Fallopian tube (tissue), 1 donor: ENCODE results near the genes OTUD6A and TEX11.

GRCh38 chrX:65735069-65735613, 67.7 kb downstream of the MSN start:
- PRO-cap = no peak

DNA sequence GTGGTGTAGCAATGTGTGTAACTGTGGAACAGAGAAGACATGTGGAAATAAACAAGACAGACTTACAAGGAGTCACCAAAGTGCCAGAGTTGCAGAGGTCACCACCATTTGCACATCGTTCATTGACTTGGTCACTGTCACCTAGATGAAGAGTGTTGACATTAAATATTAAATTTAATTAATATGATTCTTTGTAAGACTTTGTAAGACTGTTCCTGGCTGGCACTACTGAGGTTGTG, 12.2 kb upstream of the VSIG4 start:
- PRO-cap = no peak

DNA sequence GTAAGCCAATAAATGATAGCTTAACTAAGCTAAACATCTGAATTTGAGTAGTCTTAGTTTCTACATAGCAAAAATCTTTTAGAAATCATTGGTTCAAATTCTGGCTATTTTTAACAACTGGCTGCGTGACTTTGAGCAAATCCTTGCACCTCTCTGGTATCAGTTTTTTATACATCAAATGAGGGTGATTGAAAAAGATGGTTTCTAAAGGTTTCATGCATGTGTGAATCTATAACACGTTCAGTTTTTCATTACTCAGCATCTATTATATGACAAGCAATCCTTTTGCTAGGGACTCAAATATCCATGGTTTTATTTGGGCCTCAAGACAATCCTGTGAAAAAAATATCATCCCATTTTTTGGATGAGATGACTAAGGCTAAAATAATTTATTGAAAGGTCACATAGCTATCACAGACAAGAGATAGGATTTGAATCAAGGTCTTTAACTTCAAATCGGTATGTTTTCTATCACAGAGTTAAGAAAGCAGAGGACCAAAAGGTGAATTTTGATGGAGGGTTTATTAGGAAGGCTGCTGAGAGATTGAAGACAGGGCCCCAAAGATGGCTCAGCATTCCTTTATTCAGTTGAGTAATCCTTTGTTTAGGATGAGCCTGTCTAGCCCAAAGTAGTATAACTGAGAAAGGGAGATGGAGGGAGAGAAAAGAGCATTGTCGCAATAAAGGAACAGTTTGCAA, 976 bp downstream of the HEPH start:
- PRO-cap = no peak

GRCh38 chrX:66258603-66259031, 94.6 kb downstream of the HEPH start:
- PRO-cap = no peak

GRCh38 chrX:66728818-66729394, 90.0 kb upstream of the EDA2R start:
- PRO-cap = no peak

DNA sequence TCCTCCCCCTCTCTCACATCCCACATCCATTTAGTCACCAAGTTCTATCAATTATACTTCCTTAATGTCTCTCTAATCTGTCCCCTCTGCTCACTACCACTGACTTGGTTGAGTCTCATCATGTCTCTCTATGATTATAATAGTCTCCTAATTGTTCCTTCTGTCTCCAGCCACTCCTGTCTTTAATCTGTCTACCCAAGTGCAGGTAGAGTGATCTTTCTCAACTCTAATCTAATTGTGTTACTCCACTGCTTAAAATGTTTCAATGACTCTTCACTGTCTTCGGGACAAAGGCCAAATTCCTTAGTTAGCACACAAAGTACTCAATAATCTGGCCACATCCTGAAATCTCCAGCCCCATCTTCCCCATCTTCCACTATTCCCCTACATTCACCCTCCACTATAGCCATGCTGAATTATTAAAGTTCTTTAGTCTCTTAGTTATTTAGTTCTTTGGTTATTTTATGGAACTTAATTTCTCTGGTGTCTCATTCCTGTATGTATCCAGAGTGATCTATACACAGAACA, 353.4 kb downstream of the OPHN1 start:
- PRO-cap = no peak

- PRO-cap = no peak
Observed at GRCh38 chrX:68094704-68095302, 338.5 kb downstream of the OPHN1 start.

DNA sequence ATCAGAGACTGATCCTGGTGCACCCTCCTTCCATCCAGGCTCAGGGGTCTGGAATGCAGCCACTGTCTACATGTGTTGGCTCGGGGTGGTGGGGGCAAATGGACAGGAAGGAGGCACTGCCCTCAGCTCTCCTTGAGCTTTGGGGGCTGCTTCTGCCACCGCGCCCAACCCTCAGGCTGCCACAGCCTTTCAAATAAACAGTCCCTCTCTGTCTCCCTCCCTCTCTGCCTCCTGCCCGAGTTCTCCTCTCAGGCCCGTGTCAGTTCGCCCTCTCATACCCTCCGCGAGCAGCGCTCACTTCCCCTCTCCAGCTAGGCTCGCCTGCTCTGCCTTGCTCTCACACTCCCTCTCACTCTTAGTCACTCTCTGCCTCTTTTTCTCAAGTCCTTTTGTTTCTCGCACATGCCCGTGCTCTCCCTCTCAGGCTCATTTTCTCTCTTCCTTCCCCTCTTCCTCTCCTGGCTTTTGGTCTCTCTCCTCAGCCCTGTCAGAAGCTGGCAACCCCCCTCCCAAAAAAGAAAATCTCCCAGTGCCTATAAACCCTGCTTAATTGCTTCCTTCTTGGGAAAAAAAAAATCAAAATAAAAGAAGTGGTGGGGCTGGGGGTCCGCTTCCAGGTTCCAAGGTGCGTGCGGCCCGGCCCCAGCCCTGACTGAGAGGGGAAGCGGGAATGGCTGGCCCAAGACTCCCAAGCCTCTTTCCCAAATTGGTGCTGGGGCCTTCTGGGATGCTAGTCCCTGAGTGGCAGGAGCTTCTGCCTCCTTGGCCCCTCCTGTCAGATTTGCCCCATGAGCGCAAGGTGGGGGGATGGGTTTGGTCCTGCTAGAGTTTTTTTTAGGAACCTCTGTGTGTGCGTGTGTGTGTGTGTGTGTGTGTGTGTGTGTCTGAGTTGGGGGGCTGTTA, 3.4 kb downstream of the EFNB1 start:
- PRO-cap = bidirectional peak, plus-strand start at position 275 of the sequence, minus-strand start at position 247 of the sequence; unidirectional peak, minus-strand start at position 351 of the sequence; unidirectional peak, minus-strand start at position 654 of the sequence

GRCh38 chrX:68894643-68895632, 66.1 kb downstream of the EFNB1 start:
- PRO-cap = bidirectional peak, plus-strand start at chrX:68895108, minus-strand start at chrX:68894782

- PRO-cap = bidirectional peak, plus-strand start at chrX:68996199, minus-strand start at chrX:68996056
Observed at GRCh38 chrX:68995718-68996744, 167.2 kb downstream of the EFNB1 start.

DNA sequence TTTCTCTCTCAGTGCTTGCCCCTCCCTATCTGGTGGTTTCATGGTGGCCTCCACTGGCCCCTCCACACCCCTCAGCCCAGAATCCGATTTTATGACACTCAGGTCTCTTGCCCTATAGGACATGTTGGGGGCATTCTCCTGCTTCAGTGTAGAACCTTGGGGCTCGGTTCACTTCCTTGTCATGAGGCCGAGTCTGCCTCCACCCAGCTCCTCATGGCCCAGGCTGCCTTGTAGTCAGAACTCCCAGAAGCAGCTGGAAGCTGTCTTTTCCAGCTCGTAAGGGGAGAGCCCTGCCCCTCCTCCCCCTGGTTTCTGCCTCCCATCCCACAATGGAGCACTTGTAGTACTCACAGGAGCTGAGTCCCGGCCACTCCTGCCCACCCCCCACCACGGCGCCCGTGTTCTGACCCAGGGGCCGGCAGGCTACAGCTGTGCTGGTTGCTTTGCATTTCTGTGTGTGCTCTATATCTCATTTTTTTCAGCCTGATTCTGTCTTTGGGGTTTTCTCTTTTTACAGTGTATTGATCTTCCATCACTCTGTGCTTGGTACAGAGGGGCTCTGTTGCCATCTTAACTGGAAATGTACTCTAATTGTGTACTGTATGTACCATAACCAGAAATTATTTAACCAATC, 24.7 kb upstream of the PJA1 start:
- PRO-cap = no peak

- PRO-cap = no peak
Observed at GRCh38 chrX:69505787-69506328, 1.7 kb downstream of the NALF2 start.

GRCh38 chrX:70062257-70062712, at the start of gene OTUD6A:
OTUD6A (plus strand) TSS chrX:70062457.
- PRO-cap = no peak

DNA sequence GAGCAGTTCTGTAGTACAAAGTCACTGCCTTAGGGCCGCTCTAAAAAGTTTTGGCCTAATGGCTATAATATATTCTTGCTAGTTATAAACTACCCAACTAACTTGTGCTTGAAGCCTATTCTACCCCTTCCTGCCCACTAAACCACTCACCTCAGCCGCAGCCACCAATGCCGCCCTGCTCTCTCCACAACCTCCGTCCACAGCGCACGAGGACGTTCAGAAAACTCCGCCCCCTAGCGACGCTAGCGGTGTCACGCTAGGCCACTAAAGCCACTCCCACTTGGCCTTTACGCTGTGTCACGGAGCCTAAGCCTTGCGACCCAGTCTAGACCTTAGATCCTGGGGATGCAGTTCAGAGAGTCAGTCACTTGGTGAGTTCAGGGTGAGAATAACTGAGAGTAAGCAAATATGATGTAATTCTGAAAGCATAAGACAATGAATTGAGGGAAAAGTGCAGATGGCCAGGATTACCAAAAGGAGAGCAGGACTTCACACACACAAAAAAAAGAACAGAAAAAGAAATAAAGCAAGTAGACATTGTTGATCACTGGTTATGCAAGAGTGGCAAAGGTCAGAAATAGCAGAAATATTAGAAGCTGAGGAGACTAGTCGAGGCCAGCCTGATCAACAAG, at the start of gene TEX11:
Gene TEX11 (minus strand): TSS at position 208 of the 632 bp plus-strand sequence.
- PRO-cap = no peak

DNA sequence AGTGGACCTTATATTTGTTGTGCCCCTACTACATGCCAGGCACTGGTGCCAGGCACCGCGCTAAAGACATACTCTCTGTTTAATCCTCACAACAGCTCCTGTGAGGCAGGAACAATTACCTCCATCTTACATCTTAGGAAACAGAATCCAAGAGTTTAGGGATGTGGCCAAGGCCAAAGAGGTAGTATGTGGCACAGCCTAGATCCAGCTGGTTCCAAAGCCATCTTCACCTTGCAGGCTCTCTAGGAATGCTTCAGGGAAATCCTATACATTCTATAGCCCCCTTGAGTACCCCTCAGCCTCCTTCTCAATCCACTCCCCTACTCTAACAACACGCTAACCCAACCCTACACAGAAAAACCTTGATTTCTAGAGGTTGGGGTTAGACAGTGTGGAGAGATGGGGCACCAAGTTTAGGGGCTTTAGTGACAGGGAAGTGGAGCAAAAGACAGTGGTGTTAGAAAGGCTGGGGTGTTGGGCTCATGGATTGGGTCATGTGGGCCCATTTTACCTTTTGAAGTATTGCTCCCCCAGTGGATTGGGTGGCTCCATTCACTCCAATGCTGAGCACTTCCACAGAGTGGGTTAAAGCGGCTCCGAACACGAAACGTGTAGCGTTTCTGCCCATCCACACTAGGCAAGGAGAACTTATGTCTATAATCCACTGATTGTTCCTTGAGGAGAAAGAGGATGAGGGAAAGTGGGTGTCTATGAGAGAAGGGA, 2.3 kb upstream of the CXorf65 start:
- PRO-cap = no peak

- PRO-cap = no peak
Observed at GRCh38 chrX:71255494-71255923, 1.6 kb upstream of the ZMYM3 start.

DNA sequence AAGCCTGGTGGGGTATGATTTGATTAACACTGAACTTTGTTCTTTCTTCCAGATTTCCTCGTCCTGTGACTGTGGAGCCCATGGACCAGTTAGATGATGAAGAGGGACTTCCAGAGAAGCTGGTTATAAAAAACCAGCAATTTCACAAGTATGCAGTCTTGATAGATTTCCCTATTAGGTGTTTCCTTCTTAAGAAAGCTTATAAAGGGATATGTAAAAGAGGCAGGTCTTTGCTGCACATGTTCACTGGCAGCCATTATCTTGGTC, 5.1 kb upstream of the ITGB1BP2 start:
- PRO-cap = no peak

DNA sequence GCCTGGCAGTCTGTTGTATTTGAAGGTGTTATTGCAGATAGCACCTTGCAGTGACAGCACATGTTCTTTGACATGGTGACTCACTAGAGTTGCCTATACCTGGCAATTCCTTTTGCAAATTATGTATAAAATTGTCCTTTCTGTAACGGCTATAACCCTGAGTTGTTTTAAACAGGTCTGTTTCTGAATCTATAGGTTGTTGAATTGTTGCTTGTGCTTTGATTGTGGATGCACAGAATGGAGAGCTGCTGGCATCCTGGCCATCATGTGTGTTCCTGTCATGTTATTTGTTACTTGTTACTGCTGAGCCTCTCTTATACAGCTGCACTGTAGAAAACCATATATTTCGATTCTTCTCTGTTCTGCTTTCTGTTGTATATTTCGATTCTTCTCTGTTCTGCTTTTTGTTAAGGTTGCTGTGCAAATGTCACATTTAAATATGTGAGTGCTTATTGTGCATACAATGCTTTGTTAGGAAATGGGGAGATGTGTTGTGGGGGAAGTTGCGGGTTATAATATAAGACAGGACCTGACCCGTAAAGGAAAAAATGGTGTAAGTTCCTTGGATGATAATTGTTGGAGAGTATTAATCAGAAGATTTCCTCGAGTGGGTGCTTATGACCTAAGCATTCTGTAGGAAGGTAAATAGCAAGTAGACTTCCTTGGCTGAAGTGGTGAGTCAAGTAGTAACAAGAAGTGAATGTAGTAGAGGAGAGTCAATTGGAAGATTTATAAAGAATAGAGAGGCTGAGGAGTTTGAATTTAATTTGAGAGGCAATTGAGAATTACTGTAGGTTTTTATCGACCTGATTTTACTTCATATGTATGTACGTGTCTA, 8.3 kb downstream of the OGT start:
- PRO-cap = no peak

- PRO-cap = no peak
Observed at GRCh38 chrX:71606721-71607283, 11.5 kb downstream of the CXCR3 start.

DNA sequence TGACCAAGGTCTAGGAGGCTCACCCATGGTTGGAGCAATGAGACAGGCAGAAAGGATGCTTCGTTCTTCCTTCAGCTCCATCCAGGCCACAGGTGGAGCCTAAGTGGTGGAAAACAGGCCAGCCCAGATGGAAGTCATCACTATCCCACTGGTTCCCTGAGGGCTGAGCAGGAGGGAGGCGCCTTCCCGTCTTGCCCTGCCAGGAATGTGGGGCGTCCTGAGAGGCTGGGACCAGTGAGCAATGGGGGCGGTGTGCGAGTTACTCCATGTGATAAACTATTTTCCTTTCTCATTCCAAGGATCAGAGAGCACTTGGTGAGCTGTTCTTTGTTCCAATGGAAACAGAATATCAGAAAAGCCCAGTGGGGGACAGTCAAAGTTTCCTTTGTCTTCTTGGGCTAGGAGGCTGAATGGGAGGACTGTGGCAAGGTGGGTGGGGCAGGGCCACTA, 86.1 kb downstream of the NHSL2 start:
- PRO-cap = unidirectional peak, plus-strand start at position 292 of the sequence